AG10803 (cell line): Measurements from ENCODE around the gene CRYBB1.

GRCh38 chr22:26428354-26428740 is 713 bp upstream of the ASPHD2 start:
- RRBS, result no CpG with 5 or more reads among the region's 16 CpGs

DNA sequence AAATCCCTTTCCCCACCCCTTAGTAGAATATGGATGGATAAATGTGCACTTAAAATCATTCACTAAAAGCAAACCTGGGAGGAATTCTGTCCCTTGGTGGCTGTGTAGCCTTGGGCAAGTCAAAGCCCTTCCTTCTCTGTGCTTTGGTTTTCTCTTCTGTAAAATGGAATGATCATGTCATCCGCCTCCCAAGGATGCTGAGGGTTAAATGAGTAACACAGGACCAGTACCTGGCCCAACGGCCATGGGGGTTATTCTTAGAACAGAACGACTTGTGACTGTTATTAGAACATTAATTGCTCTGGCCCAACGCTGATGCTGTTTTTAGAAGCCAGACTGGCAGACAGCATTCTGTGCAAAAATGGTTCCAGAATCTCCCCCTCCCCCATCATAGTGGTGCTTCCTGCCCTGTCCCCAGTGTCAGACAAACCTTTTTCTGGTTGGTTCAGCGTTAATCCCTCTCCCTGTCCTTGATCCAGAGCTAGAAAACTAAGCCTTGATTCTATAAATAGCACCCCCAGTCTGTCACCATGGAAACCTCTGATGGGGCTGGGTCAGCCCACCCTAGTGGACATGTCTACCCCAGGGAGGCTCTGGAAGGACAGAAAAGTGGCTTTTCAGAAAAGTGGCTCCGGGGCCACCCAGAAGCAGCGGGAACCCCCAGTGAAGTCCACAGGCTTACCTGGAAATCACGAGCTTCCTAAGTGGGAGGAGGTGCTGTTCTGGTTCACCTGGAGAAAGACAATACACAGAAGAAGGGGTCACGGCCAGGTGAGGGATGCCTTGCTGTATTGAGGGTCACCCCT is 15.5 kb upstream of the TFIP11 start:
- RRBS, result no CpG with 5 or more reads among the region's 9 CpGs

DNA sequence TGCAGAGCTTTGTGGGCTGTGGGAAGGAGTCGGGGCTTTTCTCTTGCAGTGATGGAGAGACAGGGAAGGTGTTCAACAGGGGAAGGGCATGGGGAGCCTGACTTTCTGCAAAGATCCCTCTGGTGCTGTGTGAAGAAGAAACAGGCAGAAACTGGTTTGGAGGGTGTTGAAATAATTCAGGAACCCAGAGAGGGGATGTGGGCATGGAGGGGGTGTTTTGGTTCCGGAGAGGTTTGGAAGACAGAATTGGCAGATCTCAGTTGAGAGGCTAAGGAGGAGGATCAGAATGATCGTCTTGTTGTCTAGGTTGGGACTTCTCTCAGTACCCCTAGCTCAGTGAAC is 2.7 kb upstream of the TPST2 start:
- RRBS, result no CpG with 5 or more reads among the region's 3 CpGs

DNA sequence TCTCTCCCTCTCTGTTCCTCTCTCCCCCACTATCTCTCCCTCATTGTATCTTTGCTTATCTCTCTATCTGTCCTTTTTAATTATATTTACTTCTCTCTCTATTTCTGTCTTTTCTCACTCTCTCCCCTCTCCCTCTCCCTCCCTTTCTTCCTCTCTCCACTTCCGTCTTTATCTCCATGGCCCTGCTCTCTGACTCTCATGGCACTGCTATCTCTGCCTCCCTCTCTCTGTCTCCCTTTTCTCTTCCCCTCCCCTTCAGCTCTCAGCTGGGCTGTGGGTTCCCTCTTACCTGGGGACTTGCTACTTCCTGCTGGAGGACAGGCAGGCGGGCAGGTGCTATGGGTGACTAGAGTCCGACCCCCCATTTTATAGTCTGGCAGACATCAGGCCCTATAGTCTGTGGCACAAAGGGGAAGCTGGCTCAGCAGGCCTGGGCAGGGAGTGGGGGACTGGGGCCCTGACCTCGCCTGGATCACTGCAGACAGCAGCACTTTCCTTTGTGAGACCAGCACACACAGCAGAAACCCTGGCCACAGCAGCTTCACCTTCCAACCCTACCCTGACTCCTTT is at the start of gene CRYBB1:
TSS of gene CRYBB1 (minus strand) at position 340 of the 570 bp plus-strand sequence.
- RRBS, result no CpG with 5 or more reads among the region's 4 CpGs

GRCh38 chr22:26632500-26633253 is 10.9 kb downstream of the CRYBA4 start:
- RRBS, result no CpG with 5 or more reads among the region's 8 CpGs

DNA sequence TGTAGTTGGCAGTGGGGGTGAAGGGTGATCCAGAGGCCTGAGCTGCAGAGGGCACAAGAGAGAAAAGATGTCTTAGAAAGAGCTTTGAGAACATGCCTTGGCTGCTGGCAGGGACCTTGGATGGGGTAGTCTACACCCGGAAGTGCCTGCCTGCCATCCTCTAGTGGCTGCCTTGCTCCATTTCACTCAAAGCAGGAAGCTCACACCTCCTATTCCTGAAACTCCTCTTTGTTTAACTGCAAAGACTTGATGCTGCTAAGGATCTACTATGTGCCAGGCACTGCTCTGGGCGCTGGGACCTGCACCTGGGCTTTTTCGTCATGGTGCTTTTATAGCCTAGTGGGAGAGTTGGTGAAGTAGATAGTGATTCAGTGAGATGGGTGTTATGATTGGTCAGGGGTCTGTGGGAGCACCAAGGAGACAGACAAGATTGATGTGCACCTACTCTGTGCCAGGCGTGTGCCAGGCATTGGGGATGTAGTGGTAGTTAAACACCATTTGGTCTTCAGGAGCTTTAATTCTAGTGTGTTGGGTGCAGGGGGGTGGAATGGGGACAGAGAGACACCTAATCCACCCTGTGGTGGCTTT is 52.9 kb downstream of the CRYBA4 start:
- RRBS, result no CpG with 5 or more reads among the region's 4 CpGs

GRCh38 chr22:27214102-27214688 is 587.4 kb downstream of the MN1 start:
- RRBS, result no CpG with 5 or more reads among the region's 11 CpGs

DNA sequence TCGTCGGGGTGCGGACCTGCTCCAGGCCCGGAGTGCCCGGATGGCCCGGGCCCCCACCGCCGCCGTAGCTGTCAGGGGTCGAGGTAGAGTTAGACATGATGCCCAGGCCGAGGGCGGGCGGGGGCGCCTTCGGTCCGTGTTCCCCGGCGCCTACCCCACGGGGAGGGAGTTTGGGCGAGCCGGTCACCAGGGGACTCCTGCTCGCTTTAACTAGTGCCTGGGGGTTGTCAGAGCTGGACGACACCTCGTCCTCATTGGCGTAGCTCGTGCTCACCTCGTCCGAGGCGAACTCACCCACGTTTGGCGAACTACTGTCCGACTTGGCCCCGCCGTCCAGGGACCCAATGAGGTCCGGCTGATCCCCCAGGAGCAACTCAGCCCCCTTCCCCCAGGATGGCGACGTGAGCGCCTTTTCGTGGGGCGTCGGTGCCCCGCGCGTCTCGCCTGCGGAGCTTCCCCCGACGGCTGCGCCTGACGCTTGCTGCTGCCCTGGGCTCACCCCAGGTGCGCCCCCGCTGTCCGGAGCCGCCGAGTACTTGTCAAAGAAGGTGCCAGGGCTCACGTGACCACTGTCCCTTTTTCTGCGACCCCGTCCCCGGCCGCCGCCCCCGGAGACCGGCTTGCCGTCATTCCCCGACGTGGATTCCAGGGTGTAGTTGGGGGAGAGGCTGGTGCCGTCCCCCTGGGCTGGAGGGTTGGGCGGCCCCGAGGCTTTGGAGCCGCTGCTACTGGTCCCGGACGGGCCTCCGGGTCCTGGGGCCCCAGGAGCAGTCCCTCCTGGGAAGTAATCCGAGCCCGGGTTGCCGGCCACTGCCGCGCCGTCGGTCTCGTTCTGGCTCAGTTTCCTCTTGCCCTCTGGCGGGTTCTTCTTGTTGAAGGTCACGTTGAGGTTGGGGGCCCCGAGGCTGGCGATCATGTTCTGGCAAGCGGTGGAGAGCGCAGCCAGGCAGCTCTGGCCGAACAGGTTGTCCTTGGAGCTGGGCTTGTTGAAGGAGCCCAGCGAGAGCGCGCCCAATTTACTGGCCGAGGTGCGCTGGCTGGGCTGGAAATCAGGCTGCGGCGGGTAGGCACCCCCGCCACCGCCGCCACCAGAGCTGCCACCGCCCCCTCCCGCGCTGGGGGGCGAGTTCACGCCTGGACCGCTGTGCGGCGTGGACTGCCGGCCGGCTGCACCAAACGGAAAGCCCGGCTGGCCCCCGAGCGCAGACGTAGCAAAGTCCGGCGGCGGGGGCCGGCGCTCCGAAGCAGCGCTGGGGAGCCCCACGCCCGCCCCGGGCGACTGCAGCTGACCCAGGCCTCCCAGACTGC is 4.0 kb downstream of the MN1 start:
- RRBS, result 86% methylated on average over 25 of the region's 124 CpGs

DNA sequence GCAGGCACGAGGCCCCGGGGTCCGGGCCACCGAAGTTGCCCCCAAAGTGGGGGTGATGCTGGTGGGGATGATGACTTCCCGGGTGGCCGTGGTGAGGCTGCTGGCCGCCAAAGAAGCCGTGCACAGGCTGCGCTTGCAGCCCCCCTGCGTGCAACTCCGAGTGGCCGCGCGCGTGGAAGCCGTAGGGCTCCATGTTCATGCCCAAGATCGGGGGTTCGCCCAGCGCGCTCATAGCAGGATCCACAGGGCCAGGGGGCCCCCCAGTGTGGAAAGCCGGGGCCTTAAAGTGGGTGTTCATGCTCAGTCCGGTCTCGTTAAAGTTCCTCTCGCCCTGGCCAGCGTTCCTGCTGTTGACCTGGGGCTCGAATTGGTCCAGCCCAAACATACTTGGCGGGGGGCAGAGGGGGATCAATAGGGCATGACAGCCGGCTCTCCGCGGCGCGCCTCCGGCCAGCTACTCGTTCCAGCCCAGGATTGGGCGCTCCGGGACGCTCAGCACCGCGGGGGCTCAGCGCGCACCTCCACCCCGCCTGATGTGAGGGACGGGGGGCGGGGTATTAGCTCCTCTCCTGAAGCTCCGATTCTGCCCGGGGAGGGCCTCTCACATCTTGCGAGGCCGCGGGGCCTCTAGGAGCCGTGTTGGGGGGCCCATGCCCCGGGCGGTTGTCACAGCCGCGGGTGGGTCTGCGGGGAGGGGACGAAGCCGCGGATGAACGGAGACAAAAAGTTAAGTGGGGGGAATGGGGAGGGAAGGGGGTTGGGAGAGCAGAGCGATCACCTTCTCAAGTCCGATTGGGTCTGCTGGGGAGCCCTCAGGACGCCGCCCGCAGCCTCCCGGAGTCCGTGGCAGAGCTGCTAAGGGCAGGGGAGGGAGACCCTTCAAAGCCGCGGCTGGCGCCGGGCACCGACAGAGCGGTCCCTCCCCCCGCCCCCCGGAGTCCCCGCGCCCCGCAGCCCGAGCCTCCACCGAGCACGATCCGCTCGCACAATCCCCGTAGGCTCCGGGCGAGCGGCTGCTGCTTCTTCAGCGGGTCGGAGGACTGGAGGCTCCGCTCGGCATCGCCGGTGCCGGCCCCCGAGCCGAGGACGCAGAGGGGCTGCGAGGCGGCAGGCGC is 1.0 kb downstream of the MN1 start:
- RRBS, result 2% methylated on average over 52 of the region's 99 CpGs

DNA sequence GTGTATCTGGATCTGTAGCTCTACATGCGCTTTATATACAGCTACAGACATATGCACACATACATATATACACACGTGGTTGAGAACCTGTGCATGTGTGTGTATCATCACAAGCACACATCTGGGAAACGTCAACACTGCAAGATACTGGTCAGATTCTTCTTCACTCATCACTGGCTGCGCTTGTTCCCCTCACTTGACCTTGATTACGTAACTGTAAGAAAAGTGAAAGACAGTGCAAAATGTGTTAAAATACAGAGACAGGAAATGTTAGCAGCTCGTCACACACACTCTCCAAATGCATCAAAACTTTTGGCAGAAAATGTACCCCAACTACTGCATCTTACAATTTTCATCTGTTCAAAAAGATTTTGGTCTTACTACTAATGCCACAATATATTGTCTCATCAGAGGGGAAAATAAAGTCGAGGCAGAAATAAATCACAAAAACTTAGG is 51.9 kb upstream of the MN1 start:
- RRBS, result no CpG with 5 or more reads among the region's 7 CpGs

- RRBS, result no CpG with 5 or more reads among the region's 6 CpGs
Measured at GRCh38 chr22:27865448-27865837, 53.6 kb downstream of the PITPNB start.

- RRBS, result no CpG with 5 or more reads among the region's 1 CpG
Measured at GRCh38 chr22:27865838-27866126, 53.3 kb downstream of the PITPNB start.

GRCh38 chr22:27869633-27870342 is 49.3 kb downstream of the PITPNB start:
- RRBS, result no CpG with 5 or more reads among the region's 7 CpGs

DNA sequence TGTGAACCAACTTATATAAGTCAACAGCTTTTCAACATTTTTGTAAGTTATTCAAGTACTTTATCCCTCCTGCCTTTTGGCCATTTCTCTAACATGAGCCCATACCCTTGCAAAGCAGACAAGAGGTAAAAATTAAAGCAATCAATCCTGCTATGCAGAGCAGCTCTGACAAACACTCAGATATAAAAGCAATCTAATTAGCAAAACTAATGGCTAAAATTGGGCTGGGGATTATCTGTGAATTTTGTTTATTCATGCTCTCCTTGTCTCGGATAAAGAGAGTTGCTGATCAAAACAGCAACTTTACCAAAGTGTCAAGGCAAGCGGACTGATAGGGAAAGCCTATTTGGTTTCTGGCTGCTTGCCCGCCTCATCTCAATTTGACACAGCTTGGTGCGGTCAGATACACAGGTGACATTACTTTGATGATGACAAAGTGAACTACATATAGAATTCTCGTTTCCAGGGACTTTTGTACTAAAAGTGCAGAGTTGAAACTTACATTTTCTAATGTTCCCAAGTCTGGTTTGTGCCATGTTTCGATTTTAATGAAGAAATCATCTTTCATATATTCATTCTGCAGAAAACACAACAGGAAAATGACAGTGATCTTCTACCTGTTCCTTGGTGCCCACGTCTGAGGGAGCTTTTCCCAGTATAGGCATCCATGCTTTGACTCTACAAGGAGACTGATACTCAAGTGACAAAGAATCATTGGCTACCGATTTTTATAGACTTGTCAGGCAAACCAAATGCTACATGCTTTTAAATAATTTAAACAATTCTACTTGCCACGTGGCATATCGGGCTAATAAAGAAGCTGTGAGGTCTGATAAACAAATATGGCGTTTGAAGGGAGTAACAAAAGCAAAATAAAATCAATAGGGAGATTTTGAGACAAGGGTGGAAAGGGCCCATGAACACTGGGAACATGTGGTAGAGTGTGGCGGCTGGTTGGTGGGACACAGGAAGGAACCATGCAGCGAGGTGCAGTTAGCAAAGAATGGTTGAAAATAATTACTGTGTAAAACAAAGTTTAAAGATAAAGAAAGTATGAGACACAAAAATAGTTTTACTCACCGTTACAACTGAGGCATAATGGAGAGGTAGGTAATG is 22.6 kb downstream of the PITPNB start:
- RRBS, result no CpG with 5 or more reads among the region's 14 CpGs

- RRBS, result 2% methylated on average over 30 of the region's 52 CpGs
Measured at GRCh38 chr22:27918255-27919053, 602 bp downstream of the PITPNB start.

DNA sequence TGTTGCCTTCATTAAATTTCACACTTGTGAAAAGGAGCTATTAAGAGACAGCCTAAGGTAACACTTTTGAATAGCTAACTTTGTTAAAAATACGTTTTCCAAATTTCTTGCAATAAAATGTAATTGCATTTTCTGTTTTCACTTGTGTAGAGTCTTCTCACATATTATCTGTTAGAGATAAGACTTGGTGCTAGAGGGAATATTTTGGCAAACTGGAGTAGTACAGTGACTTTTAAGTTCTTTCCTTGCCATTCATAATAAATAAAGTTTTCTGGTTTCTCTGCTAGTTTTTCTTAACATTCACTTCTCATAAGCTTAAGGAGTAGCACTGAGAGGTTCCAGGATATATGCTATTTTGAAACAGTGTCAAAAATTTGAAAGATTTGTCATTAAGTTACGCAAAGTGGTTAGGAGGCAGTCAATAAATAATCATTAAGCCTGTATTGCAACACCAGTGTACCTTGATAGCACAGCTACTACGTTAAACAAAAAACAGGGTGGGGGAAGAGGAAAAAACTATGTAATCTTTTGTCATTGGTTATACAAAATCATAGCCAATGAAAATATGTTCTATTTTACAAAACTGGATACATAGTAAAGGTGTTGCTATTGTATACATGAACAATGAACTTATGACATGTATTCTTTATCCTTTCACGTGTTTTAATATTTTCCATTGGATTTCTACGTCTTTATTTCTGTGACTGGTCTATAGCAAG is 30.3 kb upstream of the PITPNB start:
- RRBS, result no CpG with 5 or more reads among the region's 5 CpGs

- RRBS, result 50% methylated on average over 1 of the region's 8 CpGs
Measured at GRCh38 chr22:28163113-28163718, 244.2 kb upstream of the PITPNB start.

- RRBS, result 3% methylated on average over 6 of the region's 30 CpGs
Measured at GRCh38 chr22:28442173-28442793, 237.4 kb downstream of the TTC28 start.

- RRBS, result 83% methylated on average over 6 of the region's 20 CpGs
Measured at GRCh38 chr22:28505606-28506460, 173.8 kb downstream of the TTC28 start.

DNA sequence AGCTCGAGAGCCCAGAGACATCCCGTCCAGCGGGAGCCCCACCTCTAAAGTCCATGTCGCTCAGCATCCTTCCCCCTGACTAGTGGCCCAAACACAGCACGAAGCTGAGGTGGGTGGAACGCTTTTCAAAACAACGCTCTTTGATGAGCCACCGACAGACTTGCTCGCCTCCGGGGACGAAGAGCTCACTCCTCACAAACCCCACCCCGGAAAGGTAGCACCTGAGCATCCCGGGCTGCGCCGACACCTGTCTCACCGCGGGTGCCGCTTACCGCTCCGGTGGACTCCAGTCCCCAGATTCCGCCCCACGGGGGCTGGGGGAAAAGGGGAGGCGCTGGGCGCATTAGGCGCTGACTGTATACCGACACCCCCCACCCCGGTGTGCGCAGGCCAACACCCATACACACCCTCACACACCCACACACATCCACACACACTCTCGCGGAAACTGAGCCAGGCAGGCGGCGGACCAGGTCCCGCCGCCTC is 603 bp downstream of the TTC28 start:
- RRBS, result 2% methylated on average over 8 of the region's 34 CpGs